Left colon (tissue), 1 donor: ENCODE data around the genes BCKDHB, IBTK, SNX14 and SYNCRIP.

DNA sequence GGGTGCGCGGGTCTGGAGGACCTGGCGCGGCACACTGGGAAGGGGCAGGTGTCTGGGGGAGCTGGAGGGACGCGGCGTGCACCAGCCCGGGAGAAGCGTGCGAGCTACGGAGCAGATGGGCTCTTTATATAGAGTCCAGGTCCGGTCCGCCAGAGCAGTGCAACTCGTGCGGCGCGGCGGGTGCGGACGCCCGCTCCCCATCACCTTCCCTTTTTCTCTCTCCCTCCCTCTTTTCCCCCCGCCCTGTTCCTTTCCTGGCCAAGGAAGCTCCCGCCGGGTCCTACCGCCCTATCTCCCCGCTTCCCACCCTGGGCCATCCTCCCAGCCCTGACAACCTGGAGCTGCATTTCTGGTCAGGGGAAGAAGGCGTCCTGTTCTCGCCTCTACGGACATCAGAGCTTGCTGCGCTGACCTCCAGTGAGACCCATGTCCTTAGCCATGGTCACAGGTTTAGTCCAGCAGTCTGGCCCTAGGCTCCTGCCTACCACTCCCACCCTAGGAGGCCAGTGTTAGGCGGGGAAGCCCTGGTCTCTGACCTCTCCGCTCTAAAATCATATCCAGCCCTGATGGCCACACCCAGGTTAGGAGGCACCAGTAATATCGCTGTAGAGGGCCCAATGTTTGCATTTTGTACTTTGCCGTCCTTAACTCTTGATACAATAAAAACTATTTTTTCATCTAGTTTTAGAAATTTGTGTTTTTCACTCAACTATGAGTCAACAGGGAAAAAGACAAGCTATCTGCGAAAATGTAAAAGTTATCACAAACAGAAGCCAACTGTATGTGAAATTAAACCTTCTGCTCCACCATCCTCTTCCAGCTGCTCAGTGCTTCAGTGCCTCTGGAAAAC, 1.1 kb upstream of the HTR1B start:
- PRO-cap, result no peak

- PRO-cap, result no peak
Observed at GRCh38 chr6:79777756-79778754, 146.9 kb downstream of the SH3BGRL2 start.

DNA sequence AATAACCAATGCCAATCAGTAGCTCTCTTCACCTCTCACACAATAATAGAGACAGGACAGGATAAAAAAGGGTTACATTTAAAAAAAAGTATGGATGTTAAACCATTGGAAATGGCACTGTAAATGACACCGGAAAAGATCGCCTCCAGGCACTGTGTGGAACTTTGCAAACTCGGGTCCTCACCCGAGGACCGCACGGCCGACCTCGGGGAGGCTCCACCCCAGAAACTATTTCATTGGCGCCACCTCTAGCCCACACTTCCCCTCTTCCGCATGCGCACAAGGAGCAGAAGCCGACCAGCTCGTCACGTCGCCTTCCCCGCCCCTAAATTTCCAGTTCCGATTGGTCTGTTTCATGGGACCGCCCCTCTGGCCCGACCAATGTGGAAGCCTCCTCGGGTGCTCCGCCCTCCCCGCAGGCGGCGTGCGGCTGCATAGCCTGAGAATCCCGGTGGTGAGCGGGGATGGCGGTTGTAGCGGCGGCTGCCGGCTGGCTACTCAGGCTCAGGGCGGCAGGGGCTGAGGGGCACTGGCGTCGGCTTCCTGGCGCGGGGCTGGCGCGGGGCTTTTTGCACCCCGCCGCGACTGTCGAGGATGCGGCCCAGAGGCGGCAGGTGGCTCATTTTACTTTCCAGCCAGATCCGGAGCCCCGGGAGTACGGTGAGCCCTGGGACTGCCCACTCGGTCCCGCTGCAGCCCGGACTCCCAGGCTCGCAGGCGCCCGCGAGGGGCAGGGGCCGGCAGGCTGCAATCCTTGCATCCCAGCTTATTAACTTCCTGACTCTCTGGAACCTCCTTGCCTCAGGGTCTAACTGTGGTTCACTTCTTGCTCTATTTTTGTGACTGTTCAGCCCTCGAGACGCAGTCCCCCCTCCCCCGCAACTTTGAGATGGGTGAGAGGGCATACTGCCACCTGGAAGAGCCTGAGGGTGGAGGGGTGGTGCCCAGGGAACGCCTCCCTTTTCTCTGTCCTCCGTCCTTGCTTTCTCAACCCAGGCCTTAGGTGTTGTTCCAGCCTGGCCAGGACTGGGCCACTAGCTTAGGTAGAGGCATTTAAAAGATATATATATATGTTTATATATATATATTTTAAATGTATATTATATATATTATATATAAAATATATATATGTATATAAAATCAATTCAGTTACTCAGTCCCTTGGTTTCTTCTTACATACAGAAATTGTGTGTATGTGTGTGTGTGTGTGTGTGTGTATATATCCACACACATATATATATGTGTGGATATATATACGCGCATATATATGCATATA, at the start of gene BCKDHB:
BCKDHB (plus strand) TSS at position 442 of the 1,276 bp plus-strand sequence.
- PRO-cap, result bidirectional peak, plus-strand start at position 461 of the sequence, minus-strand start at position 197 of the sequence; unidirectional peak, minus-strand start at position 886 of the sequence

GRCh38 chr6:80126822-80127475, 20.5 kb downstream of the BCKDHB start:
- PRO-cap, result no peak

DNA sequence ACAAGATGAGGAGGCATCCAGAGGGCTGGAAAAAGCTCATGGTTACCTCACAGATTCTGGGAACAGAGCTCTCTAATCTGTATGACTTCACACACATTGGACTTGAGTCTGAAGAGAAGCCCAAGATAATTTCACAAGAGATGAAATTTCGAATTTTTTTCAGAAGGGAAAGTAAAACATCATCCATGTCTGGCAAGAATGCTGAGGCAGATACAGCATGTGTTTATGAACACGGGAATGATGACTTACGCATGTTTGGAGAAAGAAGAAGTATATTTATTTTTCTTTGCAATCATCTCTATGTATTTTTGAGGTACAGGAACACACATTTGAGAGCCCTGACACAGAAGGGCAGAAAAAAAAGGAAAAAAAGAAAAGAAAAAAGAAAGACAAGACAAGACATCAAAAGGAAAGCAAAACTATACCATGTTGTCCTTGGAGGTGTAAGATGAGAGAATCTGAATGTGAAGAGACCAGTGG, 141.9 kb upstream of the TENT5A start:
- PRO-cap, result no peak

- PRO-cap, result no peak
Observed at GRCh38 chr6:82223781-82224474, 23.6 kb downstream of the IBTK start.

DNA sequence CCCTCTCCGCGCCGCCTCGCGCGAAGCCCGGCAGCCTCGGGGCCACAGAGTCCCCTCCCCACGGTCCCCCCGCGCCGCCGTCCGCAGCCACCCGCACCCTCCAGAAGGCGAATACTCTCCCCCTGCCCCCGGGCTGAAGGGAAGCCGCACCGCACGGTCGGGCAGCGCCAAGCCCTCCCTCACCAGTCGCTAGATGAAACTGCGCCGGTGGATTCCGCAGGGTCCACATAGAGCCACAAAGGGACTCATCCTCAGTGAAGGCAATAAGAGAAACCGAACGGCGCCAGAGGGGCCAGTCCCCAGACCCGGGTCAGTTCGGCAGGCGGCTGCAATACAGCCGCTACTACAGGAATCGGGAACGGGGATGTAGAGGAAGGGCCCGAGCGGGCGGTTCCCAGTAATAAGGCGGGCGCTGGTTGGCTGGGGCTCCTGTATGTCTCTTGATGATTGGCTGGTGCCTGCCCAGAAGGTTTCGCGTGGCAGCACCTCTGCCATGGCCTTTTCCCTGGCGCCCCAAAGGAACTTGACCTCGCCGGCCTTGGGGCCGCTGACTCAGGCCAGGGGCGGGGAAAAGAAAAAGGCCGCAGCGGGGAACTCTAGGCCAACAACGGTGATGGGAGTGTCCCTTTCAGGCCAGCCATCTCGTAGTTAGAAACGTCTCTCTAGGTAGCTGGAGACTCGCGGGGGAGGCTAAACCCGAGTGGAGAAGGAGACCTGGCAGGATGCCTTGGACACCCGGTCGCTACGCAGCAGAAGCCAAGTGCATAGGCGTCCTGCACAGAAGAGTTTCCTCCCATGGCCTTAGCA, at the start of gene IBTK:
IBTK (minus strand) TSS at position 366 of the 807 bp plus-strand sequence.
- PRO-cap, result bidirectional peak, plus-strand start at position 465 of the sequence, minus-strand start at position 366 of the sequence

DNA sequence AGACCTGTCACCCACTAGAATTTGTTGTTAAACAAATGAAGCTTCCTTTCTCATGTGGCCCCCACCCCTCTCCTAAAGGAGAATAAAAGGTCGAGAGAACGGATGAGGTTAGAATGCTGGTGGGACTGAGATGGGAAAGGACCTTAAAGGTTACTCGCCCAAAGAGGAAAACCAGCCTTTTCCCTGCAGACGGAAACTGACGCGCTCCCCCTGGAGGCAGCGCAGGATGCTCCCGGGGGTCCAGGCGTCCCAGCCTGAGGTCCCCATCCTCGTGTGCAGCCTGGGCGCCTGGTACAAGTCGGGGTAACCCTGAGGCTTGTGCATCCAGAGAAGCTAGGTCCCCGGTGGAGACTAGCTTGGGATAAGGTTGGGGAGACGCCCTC, 555 bp upstream of the PRSS35 start:
- PRO-cap, result no peak

DNA sequence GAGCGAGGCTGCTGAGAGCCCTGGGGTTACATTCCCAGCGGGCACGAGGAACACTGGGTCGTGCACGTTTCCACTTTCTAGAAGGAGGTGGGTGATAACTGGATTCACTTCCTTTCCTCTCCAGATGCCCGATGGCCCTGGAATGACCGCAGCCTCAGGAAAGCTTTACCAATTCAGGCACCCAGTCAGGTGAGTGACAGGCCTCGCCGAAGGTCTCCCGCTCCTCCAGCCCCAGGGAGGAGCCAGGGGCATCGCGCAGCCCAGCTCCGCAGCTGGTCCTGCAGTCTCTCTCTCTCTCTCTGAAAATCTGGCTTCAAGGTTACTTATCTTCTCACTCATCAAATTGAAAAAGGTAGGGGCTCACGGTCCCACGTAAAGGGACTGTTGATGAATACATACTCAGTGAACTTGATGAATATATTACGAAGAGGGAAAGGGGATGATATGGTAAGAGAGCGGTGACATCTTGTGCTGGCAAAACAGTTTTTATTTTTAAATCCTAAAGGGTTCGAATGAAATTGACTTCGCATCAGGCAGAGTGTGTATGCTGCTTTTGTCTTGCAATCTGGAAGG, 899 bp downstream of the RIPPLY2 start:
- PRO-cap, result no peak

- PRO-cap, result no peak
Observed at GRCh38 chr6:83864094-83864500, 4.6 kb downstream of the CYB5R4 start.

- PRO-cap, result no peak
Observed at GRCh38 chr6:84074922-84075412, 41.4 kb downstream of the MRAP2 start.

DNA sequence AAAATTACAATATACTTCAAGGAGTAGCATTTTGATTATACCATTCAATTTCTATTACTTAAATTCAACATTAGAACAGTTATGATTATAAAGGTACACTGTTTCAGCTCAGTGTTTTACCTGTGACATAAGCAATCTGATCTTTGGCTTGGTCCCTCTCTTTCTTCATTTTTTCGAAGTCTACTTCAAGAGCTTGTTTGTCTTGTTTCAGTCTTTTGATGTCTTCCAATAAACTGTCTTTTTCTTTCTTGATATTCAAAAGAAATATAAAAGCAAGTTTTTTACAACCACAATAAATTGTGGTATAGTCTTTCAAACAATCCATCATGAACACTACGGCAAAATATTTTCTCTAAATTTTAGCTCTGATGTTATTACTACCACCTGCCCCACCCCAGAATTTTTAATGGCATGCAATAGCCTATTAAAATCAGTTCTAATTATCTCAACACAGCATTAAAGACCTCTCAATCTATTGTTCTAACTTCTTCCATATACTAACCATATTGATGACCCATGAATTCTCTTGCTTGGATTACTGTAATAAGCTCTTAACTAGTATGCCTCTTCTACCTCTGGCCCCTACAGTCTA, 64.3 kb downstream of the CEP162 start:
- PRO-cap, result no peak

GRCh38 chr6:85449472-85449653, 520 bp upstream of the NT5E start:
- PRO-cap, result bidirectional peak, plus-strand start at chr6:85449584, minus-strand start at chr6:85449583

GRCh38 chr6:85452232-85452595, 2.3 kb downstream of the NT5E start:
- PRO-cap, result no peak

GRCh38 chr6:85593375-85594388, at the start of gene SNX14:
Gene SNX14 (minus strand): TSS chr6:85593858.
- PRO-cap, result bidirectional peak, plus-strand start at chr6:85593610, minus-strand start at chr6:85593549; bidirectional peak, plus-strand start at chr6:85594059, minus-strand start at chr6:85593976

DNA sequence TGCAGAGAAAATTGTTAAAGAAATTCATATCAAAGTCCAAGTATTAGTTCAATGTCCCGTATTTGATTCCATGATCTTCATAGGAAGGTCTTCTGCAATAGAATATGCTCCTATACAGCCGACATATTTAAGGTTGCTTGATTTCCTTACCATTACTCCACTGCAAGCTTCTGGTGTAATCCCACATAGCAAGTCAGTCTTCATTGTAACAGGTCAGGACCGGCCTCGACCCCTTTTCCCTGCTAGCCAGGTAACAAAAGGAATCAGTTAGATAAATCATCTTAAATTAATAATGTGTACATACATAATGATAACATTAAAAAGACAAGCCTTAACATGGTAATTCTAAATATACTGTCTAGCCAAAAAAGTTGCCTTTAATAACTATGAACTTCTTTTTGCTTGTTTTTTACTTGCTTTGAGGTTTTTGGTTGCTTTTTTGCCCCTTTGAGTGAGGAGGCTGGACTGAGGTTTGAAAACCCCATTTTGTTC, 19.1 kb upstream of the SNX14 start:
- PRO-cap, result no peak

- PRO-cap, result bidirectional peak, plus-strand start at chr6:85643083, minus-strand start at chr6:85642886; bidirectional peak, plus-strand start at chr6:85643535, minus-strand start at chr6:85643325
Observed at GRCh38 chr6:85642755-85643476, at the start of gene SYNCRIP. Gene SYNCRIP (minus strand): TSS chr6:85642886.

- PRO-cap, result bidirectional peak, plus-strand start at chr6:85643535, minus-strand start at chr6:85643325; bidirectional peak, plus-strand start at chr6:85643700, minus-strand start at chr6:85643755; bidirectional peak, plus-strand start at chr6:85643941, minus-strand start at chr6:85643841; bidirectional peak, plus-strand start at chr6:85644174, minus-strand start at chr6:85644161
Observed at GRCh38 chr6:85643477-85644382, 1.0 kb upstream of the SYNCRIP start.

- PRO-cap, result no peak
Observed at GRCh38 chr6:87322724-87323404, 476 bp downstream of the SMIM8 start.

DNA sequence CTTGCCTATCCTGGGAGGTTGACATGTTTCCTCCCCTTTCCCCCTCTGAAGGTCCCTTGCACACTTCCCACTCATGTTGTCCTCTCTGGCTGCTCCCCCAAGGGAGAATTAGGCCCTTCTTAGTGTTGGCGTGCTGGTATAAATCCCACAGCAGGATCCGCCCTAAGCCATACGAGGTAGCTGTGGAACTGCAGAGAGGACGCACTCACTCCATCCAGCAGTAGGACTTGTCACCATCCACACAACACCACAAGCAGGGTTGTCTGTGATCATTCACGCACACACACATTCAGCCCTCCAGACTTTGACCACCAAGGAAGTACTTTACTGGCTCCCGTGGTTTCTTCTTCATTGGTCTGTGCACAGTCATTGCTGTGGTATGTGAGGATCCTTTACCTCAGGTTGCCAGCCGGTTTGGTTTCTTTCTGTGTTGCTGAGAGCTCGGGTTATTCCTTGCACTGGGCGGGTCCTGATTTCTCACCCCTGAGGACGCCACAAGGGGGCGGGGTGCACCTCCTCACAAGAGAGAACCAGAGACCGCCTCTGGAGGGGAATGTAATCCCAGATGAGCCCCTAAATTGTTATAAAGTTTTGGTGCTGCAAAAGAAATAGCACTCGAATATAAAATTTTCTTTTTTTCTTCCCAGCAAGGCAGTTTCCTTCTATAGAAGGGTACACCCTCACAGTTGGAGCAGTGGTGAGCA, 11.1 kb downstream of the SLC35A1 start:
- PRO-cap, result no peak